HT1080 (cell line): ENCODE data around the gene YJU2B.

DNA sequence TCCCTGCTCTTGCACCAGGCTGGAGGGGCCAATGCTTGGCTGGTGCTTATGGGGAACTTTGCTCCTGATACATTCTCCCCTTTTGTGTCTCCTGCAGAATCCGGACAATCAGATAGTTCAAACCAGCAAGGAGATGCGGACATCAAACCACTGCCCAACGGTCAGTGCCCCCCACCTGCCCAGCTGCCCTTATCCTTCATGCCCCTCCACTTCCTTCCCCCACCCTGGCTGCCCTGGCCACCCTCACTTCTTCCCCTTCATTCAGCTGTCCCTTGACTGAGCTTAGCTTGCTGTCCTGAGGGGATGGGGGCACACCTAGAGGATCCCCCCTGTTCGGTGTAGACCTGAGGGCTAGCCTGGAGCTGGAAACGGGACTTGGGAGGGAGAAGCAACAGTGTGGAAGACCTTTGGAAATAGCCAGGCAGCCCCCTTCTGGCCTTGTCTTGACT is 29.7 kb downstream of the LYL1 start:
RAMPAGE:
- cytosol, long total RNA = no peak
- long total RNA = no peak
- nucleus, long total RNA = no peak

GRCh38 chr19:13097335-13098259 is 5.1 kb downstream of the LYL1 start:
RAMPAGE:
- cytosol, long total RNA = no peak
- long total RNA = no peak
- nucleus, long total RNA = no peak

GRCh38 chr19:13103547-13104119 is 975 bp upstream of the LYL1 start:
RAMPAGE:
- cytosol, long total RNA = no peak
- long total RNA = no peak
- nucleus, long total RNA = no peak

RAMPAGE:
- cytosol, long total RNA = no peak
- long total RNA = no peak
- nucleus, long total RNA = no peak
Observed at GRCh38 chr19:13156834-13157437, 6.7 kb downstream of the IER2 start.

GRCh38 chr19:13191085-13191590 is 40.9 kb downstream of the IER2 start:
RAMPAGE:
- cytosol, long total RNA = no peak
- long total RNA = no peak
- nucleus, long total RNA = no peak

GRCh38 chr19:13747742-13748505 is at the start of gene YJU2B:
TSS of gene YJU2B (plus strand) at chr19:13747895.
RAMPAGE:
- cytosol, long total RNA = no peak
- long total RNA = start-site peak on the plus strand at chr19:13747913-13747920, 26 reads
- nucleus, long total RNA = start-site peak on the plus strand at chr19:13747913-13747936, 81 and 70 reads in 2 replicates

RAMPAGE:
- cytosol, long total RNA = no peak
- long total RNA = no peak
- nucleus, long total RNA = no peak
Observed at GRCh38 chr19:13813154-13813632, 17.9 kb downstream of the ZSWIM4 start.

GRCh38 chr19:13831047-13832294 is 36.2 kb downstream of the ZSWIM4 start:
RAMPAGE:
- cytosol, long total RNA = no peak
- long total RNA = no peak
- nucleus, long total RNA = no peak

RAMPAGE:
- cytosol, long total RNA = no peak
- long total RNA = no peak
- nucleus, long total RNA = no peak
Observed at GRCh38 chr19:13848758-13849815, 27.8 kb upstream of the NANOS3 start.

DNA sequence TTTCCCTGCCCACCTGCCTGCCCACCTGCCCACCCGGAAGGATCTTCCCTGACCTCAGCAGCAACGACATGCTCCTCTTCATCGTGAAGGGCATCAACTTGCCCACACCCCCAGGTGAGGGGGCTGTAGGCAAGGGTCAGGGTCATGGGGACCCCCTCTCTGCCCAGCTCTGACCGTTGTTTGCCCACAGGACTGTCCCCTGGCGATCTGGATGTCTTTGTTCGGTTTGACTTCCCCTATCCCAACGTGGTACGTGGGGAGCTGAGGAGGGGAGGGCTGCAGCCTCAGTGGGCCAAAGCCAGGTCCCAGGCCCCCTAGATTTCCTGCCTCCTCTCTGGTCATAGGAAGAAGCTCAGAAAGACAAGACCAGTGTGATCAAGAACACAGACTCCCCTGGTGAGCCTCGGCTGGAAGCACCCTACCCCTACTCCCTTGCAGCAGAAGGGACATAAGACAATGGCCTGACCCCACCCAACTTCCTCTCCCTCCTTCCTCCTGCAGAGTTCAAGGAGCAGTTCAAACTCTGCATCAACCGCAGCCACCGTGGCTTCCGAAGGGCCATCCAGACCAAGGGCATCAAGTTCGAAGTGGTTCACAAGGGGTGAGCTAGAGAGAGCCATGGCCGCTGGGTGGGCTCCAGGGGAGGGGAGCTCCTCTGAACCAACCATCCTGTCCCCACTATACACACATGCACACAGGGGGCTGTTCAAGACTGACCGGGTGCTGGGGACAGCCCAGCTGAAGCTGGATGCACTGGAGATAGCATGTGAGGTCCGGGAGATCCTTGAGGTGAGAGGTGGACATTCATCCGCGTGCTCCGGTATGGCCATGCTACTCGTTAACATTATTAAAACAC is 11.5 kb downstream of the PODNL1 start:
RAMPAGE:
- cytosol, long total RNA = no peak
- long total RNA = no peak
- nucleus, long total RNA = no peak

DNA sequence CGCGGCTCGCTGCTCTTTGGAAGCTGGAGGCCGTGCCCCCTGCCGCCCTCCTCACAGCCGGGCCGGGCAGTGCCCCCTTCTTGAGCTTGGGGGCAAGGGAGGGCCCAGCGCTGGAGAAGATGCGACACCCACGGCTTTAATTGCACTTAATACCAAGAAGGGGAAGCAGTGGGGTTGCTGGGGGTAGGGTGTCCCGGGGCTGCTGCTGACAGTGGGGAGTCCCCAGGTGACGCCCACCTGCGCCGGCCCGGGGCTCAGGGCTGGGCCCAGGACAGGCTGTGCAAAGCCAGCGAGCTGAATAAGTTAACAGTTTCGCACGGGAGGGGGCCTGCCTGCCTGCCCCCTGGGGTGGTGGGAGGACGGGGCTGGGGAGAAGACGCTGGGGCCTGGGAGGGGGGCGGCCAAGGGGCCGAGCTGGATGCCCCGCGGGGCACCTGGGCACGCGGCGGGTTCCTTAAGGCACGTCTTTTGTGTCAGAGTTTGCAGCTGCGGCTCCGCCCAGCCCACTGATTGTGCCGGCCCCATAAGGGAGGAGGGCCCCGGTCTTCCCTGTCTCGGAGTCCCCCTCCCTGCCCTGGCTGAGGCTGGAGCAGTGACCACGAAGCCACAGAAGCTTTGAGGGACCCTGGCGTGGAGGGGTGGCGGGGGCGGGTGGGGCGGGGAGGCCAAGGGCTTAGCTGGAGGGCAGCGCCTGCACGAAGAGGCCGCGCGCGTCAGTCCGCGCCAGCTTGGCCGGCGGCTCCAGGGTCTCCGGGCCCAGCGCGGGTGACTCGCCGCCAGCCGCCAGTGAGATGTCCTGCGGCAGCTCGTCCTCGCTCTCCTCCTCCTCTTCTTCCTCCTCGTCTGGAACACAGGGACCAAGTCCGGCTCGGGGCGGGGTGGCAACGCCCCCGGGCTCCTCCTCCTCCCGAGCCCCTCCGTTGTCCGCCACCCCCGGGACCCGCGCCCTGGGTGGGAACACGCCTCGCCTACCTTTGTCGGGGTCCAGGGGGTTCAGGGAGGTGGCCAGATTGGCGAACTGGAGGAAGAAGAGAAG is 10.0 kb downstream of the DCAF15 start:
RAMPAGE:
- cytosol, long total RNA = no peak
- long total RNA = no peak
- nucleus, long total RNA = no peak

DNA sequence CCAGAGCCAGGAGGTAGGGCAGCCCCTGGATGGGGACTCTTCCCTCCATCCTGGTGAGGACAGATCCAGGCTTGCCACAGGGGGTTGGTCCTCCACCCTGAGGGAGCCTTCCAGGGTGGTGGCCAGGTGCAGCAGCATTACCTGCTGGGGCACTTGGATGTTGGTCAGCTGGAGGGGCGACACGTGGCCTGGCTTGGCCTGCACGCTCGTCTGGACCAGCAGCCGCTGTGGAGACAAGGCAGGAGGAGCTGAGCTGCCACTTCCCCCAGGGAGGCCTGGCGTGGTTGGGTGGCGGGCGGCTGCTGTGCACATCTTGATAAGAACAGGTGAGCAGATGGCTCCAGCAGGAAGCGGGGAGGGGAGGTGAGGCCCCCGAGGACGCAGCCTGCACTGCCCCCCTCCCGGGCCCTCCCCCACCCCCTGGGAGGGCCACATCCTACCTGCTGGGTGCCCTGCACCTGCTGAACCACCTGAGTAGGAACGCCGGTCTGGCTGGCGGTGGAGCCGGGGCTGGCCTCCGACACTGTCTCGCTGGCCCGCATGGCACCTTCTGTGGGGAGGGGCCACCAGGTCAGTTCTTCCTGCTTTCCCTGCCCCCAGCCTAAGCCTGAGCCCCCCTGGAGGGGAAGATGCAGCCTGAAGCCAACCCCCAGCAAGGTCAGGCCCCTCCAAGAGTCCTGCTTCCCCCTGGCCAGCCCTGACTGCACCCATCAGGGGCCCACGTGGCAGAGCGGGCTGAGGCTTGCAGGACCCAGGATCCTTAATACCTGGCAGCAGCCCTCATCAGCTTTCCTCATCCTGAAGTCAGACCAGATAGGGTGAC is 22.9 kb downstream of the RFX1 start:
RAMPAGE:
- cytosol, long total RNA = no peak
- long total RNA = no peak
- nucleus, long total RNA = no peak

DNA sequence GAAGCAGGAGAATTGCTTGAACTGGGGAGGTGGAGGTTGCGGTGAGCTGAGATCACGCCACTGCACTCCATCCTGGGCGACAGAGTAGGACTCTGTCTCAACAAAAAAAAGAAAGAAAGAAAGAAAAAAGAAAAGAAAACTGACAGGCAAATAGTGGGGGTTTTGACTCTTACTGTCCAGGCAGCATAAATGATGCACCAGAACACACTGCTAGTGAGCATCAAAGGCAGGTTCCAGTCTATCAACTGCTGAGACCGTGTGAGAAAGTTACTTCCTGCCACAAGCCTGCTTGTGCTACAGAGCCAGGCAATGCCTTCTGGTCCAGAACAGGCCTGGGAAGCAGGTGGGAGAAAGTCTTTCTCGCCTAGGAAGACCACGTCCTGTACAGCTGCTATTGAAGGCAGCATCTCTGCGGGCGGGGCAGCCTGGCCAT is 3.7 kb downstream of the RFX1 start:
RAMPAGE:
- cytosol, long total RNA = no peak
- long total RNA = no peak
- nucleus, long total RNA = no peak

DNA sequence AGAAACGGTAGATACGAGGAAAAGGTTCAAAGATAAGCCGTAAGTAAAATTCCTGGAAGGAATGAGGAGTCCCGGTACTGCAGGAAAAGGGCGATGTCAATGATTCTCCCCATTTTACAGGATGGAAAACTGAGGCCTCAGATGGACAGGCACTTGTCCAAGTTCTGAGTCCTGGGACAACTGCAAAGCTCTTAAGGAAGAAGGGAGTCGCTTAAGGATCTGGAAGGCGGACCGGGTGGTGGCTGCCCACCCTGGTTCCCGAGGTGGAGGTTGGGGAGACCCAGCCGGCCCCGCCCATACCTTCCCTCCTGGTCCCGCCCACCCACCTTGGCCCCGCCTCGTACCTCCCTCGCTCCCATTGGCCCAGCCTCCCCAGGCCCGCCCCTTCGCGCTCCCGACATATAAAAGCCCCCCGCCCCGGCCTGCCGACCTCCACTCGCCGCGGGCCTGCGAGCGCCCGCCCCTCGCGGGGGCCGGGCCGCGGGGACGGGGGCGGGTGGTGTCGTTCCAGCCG is 627 bp downstream of the RFX1 start:
RAMPAGE:
- cytosol, long total RNA = no peak
- long total RNA = no peak
- nucleus, long total RNA = no peak

RAMPAGE:
- cytosol, long total RNA = no peak
- long total RNA = no peak
- nucleus, long total RNA = no peak
Observed at GRCh38 chr19:14127003-14127564, 9.3 kb downstream of the ASF1B start.

RAMPAGE:
- cytosol, long total RNA = no peak
- long total RNA = no peak
- nucleus, long total RNA = no peak
Observed at GRCh38 chr19:14138408-14138996, 2.1 kb upstream of the ASF1B start.

GRCh38 chr19:14169852-14170454 is 33.6 kb upstream of the ASF1B start:
RAMPAGE:
- cytosol, long total RNA = no peak
- long total RNA = no peak
- nucleus, long total RNA = no peak

DNA sequence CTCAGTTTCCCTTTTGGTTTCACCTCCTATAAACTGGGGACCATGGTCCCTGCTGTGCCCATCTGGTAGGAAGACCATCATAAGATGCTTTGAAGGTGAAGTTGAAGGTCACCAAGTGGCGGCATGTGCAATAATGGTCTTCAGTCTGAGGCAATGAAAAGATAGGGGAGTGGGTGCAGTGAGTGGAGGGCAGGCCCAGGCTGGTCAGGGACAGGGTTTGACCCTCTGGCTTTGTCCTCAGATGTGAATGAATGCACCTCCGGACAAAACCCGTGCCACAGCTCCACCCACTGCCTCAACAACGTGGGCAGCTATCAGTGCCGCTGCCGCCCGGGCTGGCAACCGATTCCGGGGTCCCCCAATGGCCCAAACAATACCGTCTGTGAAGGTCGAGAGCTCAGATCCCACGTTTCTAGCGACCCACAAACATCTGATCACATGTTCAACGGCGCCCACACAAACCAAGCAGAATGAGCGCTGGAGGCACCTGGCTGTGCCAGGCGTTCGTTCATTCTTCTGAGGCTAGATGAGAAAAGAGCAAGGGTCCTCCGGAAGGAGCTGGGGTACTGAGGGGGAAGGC is 15.7 kb downstream of the ADGRE5 start:
RAMPAGE:
- cytosol, long total RNA = no peak
- long total RNA = no peak
- nucleus, long total RNA = no peak

RAMPAGE:
- cytosol, long total RNA = no peak
- long total RNA = no peak
- nucleus, long total RNA = no peak
Observed at GRCh38 chr19:14405388-14406478, 13.4 kb downstream of the DDX39A start.

DNA sequence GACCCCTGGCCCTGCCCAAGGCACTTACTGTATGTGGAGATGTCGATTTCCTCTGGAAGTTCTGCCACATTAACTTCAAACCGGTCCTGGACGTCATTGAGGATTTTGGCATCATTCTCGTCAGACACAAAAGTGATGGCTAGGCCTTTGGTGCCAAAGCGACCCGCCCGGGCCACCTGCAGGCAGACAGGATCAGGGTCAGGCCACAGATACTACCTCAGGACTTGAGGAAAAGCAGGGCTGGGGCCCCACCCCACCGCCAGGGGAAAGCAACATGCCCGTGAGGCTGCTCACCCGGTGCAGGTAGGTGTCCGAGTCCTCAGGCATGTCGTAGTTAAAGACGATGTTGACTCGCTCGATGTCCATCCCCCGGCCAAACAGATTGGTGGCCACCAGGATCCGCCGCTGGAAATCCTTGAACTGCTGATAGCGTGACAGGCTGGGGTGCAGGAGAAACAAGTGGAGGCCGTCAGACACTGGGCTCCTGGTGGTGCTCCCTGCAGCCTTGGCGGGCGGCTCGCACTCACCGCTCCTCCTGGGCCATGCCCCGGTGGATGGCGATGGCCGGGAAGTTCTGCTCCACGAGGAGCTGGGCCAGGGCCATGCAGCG is 10.0 kb downstream of the DDX39A start:
RAMPAGE:
- cytosol, long total RNA = no peak
- long total RNA = no peak
- nucleus, long total RNA = no peak